Cerebral cortex (tissue), 2 donors: ENCODE measurements around the genes TUT1 and C11orf98.

DNA sequence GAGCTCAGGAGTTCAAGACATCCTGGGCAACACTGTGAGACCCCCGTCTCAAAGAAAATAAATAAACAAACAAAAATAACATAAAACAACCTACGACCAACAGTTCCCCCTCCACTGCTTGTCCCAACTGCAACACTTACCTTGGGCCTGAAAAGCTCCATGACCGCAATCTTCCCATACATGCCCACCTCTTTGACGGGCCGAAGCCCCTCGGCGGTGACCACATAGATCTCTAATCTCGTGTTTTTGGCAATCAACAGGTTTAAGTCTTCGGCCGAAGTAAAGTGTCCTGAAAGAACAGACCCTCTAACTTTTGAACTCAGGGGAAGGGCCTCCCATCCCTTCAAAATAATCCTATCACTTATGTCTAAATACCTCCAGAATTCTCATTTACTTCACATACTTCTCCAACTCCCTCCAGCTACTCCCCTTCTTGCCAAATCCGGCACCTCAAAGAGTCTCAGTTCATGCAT lies 1.5 kb downstream of the DDB1 start:
- PRO-cap, 2 experiments, result no peak in any of the 2 experiments

DNA sequence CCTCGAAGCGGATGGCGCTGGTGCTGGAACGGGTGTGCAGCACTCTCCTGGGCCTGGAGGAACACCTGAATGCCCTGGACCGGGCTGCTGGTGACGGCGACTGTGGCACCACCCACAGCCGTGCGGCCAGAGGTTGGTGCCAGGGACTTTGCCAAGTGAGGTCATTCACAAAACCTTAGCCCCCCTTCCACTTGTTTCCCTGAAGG lies 11.0 kb downstream of the TKFC start:
- PRO-cap, 2 experiments, result no peak in any of the 2 experiments

DNA sequence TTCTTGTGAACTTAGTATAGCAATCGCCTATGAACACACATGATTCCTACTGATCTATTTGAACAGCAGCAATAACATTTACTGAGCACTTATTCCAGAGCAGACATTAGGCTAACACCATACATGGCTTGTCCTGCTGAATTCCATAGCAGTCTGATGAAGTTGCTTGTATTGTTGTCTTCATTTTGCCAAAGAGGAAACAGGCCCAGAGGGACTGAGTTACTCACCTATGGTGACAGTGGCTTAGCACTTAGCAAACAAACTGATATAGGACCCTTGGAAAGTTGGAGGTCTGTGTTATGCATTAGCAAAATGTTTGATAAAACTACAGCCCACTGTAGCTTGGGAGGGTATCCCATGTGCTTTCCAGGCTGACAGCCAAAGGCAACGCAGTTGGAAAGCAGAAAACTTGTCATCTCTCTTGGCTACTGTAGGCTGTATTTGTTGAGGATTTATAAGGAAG lies 23.6 kb downstream of the SDHAF2 start:
- PRO-cap, 2 experiments, result no peak in any of the 2 experiments

GRCh38 chr11:61477122-61477523 lies 3.8 kb upstream of the PPP1R32 start:
- PRO-cap, 2 experiments, result no peak in any of the 2 experiments

DNA sequence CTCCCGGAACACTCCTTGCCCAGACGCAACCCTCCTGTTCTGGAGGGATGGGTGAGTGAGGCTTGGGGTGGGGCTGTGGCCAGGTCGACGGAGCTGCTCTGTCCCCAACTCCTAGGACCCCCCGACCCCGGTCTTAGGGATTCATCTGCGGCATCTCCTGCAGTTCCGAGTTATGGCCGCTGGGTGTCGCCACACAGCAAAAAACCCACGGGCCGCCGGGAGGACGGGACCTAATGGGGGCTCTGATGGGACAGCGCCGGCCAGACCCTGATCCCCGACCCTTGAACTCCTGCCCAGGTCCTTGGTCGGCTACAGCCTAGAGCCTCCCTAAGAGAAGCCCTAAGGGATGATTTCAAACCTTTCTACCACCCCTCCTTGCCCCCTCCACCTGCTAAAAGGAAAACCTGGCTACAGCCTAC lies 3.3 kb upstream of the PPP1R32 start:
- PRO-cap, 2 experiments, result no peak in any of the 2 experiments

- PRO-cap, 2 experiments, result peak in 1 of 2 experiments; most common plus-strand start chr11:61509552 (in 1); most common minus-strand start chr11:61509284 (in 1)
These were observed 637 bp downstream of the LRRC10B start for GRCh38 chr11:61508896-61509875.

DNA sequence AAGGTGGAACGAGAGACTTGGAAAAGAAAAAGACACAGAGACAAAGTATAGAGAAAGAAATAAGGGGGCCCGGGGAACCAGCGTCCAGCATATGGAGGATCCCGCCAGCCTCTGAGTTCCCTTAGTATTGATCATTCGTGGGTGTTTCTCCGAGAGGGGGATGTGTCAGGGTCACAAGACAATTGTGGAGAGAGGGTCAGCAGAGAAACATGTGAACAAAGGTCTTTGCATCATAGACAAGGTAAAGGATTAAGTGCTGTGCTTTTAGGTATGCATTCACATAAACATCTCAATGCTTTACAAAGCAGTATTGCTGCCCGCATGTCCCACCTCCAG lies 25.2 kb upstream of the DAGLA start:
- PRO-cap, 2 experiments, result no peak in any of the 2 experiments

DNA sequence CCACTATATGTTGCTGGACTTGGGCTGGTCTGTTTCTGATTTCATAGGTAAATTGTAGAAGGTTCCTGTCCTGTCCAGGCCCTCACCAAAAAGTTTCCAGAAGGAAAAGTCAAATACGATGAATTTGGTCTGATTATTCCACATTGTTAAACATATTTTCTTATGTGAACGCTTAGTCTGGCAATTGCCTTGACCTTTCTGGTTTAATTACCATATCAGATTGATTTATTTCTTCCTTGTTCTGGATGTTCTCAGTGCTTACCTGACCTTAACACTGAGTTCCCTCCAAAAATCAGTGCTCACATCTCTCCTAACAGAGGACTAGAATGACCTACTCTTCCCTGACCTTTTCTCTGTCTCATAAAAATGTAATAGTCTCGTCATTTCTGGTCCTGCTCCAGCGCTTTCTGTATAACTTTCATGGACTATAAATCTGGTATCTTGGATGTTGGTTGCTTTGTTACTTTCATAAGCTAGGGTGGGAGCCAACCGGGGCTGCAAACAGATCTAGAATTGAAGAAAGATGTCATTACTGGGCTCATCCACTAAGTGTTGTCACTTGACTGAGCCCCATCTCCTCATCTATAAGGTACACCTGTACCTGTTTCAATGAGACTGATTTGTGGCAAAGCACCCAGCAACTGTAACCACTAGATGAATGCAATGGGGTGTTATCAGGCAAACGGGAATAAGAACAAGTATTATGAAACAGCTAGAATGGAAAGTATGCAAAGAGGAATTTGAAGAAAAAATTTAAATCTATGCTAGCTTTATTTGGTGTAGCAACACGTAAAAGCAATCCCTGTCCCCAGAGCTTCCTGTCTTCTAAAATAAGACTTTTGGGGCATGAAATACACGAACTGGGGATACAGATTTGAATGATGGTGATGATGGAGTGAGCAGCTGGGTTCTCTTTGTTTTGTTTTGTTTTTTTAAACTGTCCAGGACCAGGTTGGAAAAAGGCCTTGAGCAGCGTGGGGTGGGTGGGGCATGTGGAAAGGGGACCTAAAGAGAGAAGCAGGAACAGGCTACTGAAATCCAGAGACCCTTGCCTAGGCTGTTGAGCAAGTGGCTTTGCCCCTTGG lies 2.4 kb downstream of the FADS2 start:
- PRO-cap, 2 experiments, result no peak in any of the 2 experiments

DNA sequence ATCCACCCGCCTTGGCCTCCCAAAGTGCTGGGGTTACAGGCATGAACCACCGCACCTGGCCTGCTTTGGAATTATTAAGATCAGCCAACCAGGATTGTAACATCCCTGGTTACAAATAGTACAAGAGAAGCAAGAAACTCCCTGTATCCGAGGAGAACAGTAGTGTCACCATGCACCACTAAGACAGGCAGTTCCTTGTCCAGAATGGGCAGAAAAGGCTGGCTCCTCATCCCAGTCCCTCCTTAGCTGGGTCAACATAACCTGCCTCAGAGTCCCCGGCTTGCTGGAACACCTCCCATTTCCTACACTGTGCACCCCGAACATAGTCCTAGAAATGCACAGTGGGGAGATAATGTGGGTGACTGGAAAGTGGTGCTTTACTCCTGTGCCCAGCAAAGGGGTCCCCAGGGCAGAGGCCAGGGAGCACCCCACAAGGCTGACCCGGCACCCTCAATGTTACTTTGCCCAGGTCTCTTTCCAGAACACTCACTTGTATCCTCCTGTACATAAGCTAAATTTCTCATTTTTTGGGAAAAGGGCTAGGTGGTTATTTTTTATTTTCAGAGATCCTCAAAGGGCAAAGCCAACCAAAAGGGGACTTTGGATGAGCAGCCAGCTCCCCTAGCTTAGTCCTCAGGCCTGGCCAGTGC lies 77.0 kb upstream of the INCENP start:
- PRO-cap, 2 experiments, result no peak in any of the 2 experiments

- PRO-cap, 2 experiments, result no peak in any of the 2 experiments
These were observed 21.3 kb upstream of the SCGB1A1 start for GRCh38 chr11:62397612-62397814.

DNA sequence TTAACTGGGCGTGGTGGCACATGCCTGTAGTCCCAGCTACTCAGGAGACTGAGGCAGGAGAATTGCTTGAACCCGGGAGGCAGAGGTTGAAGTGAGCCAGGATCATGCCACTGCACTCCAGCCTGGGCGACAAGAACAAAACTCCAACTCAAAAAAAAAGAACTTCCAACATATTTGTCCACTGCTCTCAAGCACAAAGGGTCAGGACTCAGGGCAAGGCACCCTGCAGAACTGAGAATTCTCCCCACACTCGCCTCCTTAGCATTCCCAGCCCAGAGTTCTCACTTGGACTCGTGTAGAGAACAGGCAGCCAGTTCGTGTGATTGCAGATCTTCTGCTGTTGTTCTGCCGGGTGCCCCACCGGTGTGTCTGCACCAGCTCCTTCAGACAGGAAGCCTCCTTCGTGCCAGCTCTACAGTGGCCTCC lies 19.8 kb upstream of the SCGB1A1 start:
- PRO-cap, 2 experiments, result no peak in any of the 2 experiments

DNA sequence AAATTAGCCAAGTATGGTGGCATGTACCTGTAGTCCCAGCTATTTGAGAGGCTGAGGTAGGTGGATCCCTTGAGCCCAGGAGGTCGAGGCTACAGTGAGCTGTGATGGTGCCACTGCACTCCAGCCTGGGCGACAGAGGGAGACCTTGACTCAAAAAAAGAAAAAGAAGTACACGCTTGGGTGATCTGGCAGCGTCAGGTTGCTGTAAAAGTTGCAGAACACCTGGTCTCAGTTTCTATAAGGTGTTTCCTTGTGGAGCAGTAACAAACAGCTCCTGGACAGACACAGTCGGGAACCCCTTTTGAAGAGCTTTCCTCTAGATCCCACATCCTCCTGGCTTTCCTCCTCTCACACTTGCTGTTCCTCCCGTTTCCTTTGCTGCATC lies 45.8 kb downstream of the SCGB1A1 start:
- PRO-cap, 2 experiments, result no peak in any of the 2 experiments

DNA sequence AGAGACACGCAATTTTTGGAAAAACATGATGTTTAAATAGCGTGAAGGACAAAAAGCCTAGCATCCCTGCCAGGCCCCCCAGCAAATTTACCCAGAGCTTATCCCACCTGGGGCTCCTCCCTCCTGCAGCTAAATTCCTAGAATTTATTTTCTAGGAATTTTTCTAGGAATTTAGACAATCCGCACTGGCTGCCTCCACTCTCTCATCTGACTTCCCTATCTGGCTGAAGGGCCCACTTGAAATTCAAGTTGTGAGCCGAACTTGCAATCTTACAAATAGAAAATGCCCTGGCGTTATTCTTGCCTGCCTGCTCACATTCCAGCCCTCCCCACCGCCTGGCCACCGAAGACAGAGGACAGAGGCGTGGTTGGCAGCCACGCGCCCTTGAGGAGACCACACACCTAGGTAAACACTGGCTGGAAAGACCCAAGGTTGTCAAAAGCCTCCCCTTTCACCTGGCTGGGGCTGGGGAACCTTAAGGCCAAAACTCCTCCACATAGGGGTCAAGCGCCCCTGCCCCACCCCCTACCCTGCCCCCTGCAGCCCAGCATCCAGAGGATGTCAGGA lies 42.3 kb downstream of the AHNAK start:
- PRO-cap, 2 experiments, result no peak in any of the 2 experiments

- PRO-cap, 2 experiments, result no peak in any of the 2 experiments
These were observed 5.0 kb downstream of the AHNAK start for GRCh38 chr11:62541429-62542123.

GRCh38 chr11:62548568-62549401 lies 2.2 kb upstream of the AHNAK start:
- PRO-cap, 2 experiments, result no peak in any of the 2 experiments

GRCh38 chr11:62560730-62561115 lies 13.0 kb downstream of the EEF1G start:
- PRO-cap, 2 experiments, result no peak in any of the 2 experiments

DNA sequence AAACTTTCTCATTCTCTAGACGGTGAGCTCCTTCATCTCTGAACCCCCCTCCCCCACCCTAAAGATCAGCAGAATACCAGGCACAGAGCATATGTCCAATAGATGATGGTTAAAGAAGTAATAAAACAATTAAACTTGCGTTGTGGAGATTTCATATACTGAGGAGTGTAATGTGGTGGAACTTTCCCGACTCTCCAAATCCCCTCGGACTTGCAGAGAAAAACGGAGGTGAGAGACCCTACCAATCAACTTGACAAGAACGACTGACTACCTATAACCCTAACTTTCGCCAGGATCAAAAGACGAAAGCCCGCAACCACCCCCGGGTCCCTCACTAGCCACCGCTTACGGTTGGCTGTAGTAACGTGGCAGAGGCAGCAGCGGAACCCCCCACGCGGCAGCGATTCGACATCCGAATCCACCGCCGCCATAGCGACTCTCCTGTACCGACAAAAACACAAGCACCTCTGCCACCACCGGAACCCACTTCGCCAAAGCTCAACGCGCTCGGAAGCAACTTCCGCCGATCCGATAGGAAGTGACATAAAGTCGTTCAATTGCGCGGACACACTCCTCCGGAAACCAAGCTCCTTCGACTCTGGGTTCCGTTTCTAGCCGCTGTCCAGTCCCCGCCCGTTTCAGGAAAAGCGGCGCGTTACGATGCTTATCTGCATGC lies at the start of gene TUT1:
TSS of gene TUT1 (minus strand) at position 469 of the 676 bp plus-strand sequence.
- PRO-cap, 2 experiments, result peak in 1 of 2 experiments; most common minus-strand start position 493 of the sequence (in 1)

DNA sequence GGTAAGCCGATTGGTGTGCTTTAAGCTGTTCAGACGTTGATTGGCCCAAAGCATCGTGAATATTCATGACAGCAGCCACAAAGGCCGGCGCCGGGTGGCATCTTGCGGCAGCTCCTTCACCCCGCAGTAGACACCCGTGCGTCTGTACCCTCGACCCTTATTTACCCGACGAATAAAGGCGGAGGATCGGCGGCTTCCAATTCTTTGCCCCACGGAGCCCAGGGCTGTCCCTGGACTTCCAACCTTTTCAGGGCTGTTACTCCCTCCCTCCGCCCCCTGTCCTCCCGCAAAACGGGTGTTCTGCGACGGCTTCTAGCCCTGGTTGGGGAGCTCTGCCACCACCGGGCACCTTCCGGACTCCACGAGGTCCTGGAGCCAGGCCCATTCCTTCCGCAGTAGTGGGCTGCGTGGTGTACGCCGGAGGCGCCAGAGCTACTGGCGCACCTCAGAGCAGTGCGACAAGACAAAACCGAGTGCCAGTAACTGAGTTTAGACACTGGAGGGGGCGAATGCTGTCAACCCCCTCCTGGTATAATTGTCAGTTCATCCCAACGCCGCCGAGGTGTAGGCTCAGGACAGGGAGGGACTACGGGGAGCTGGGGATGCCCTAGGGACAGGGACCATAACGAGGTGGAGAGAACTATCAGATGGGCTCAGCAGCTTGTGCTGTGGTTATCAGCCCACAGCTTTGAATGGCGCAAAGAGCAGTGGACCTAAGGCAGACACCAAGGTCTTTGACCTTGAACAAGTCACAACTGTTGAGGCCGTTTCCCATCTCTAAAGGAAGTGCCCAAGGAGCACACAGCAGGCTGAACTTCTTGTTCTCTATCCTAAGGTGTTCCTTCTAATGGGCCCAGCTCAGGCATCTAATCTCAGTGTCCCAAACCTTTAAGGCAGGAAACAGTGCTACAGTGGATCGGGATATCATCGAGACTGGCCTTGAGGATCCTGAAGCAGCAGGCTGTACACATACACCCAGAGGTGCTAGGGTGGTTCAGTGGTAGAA lies 711 bp upstream of the TUT1 start:
- PRO-cap, 2 experiments, result peak in 1 of 2 experiments; most common plus-strand start position 107 of the sequence (in 1); most common minus-strand start position 465 of the sequence (in 1)

- PRO-cap, 2 experiments, result peak in 1 of 2 experiments; most common plus-strand start chr11:62664918 (in 1); most common minus-strand start chr11:62664804 (in 1)
These were observed 398 bp downstream of the C11orf98 start for GRCh38 chr11:62664599-62665024.

GRCh38 chr11:62665025-62665371 lies at the start of gene C11orf98:
C11orf98 (minus strand) TSS chr11:62665210.
- PRO-cap, 2 experiments, result peak in 2 of 2 experiments; most common plus-strand start chr11:62665312 (in 1); most common minus-strand start chr11:62665184 (in 1)